Suprapubic skin (tissue), 4 donors: ENCODE measurements around a stretch of chr2.

GRCh38 chr2:46186878-46187691 lies 110.1 kb upstream of the EPAS1 start:
- PRO-cap, result no peak
- RAMPAGE, long total RNA, 4 experiments, result no peak in any of the 4 experiments

- PRO-cap, result no peak
- RAMPAGE, long total RNA, 4 experiments, result no peak in any of the 4 experiments
These were observed 72.4 kb upstream of the EPAS1 start for GRCh38 chr2:46224669-46225442.

DNA sequence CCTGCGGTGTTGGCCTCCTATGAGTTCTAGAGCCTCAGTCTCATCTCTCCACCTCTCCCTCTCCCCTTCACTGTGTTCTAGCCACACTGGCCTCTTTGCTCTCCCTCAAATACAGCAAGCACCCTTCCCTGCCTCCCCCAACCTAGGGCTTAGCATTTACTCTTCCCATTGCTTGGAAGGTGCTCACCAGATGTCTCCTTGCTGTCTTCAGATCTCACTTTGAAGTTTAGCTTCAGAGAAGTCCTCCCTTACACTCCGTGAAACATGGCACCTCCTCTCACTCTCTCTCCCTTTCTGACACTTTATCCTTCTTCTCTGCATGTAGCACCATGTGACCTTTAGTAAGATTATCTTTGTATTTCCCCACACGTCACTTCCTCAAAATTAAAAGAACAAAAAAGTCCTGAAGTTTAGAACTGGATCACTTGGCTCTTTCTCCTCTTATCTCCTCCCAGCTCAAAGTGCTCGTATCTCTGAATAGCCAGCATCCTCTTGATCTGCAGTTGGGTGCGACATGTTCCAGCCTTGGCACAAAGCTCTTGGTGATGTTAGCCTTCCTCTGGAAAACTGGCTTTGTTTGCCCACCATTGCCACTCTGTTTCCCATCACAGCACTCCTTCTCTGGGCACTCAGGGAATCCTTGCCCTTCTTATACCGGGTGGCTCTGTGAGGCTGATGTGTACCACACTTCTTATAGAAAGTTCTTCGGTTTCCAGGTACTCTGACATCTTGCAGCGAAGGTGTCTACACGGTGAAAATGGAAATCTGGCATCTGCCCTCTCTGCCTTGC lies 40.6 kb upstream of the EPAS1 start:
- PRO-cap, result no peak
- RAMPAGE, long total RNA, 4 experiments, result no peak in any of the 4 experiments

DNA sequence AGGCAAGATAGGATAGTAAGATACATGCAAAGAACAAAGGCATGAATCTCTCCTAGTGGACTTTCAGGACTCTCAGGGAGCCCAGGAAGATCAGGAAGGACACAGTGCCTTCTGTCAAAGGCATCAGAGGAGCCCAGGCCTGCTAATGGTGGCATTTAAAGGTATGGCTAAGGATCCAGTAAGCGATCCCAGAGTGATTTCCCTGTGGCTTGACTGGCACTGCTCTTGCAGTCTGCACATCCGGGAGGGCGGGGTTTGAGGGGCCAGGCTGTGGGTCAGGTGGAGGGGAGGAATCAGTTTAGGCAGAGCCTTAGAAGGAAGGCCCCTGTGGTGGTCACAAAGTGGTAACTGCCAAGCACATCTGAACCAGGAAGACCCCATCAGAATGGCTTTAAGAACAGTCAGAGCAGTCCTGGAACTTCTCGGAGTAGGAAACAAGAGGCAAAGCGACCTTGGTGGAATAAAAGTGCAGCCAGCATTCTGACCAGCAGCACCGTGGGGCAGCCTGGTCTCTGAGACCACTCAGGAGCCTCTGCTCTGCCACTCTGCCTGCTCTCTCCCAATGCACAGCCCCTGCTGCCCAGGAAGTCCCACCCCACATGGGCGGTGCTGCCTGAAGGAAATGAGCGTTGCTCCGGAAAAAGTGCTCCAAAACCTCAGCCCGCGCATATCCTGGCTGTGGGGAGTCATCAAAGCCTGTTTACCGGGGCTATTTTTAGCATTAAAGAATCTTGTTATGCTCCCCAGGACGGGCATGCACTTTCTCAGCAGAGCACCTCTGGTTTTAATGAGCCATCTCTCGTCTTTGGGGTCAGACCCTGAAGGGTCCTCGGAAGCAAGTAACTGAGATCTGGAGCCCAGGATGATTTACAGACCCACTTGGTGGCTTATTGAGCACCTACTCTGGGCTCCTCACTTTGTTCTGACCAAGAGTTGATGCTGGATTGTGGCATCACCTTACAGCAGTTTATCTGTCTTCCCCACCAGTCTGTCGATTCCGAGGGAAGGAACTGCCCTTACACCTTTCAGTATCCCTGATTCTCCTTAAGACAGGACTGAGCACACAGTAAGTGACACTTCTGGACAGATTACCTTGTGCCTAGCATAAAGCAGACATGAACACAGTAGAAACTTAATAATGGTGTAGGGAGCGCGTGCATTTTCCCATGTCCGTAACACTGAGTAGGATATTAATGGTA lies 54.5 kb downstream of the EPAS1 start:
- PRO-cap, result no peak
- RAMPAGE, long total RNA, 4 experiments, result no peak in any of the 4 experiments

DNA sequence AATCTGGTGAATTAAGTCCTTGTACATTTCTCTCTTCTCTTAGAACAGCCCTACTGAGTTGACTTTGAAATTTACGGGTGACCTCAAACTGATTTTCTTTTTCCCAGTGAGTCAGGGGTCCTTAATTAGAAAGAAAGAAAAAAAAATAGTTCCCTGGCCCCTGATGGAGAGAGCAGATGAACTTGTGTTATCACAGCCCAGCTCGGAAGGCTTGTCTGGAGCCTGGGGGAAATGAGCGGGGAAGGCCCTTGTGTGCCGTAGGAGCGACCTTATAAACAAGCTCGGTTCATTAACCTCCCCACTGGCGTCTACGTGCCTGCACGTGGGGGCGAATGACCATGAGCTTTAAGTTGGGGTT lies 69.4 kb downstream of the EPAS1 start:
- PRO-cap, result no peak
- RAMPAGE, long total RNA, 4 experiments, result no peak in any of the 4 experiments

GRCh38 chr2:46379968-46380878 lies 83.0 kb downstream of the EPAS1 start:
- PRO-cap, result no peak
- RAMPAGE, long total RNA, 4 experiments, result no peak in any of the 4 experiments

DNA sequence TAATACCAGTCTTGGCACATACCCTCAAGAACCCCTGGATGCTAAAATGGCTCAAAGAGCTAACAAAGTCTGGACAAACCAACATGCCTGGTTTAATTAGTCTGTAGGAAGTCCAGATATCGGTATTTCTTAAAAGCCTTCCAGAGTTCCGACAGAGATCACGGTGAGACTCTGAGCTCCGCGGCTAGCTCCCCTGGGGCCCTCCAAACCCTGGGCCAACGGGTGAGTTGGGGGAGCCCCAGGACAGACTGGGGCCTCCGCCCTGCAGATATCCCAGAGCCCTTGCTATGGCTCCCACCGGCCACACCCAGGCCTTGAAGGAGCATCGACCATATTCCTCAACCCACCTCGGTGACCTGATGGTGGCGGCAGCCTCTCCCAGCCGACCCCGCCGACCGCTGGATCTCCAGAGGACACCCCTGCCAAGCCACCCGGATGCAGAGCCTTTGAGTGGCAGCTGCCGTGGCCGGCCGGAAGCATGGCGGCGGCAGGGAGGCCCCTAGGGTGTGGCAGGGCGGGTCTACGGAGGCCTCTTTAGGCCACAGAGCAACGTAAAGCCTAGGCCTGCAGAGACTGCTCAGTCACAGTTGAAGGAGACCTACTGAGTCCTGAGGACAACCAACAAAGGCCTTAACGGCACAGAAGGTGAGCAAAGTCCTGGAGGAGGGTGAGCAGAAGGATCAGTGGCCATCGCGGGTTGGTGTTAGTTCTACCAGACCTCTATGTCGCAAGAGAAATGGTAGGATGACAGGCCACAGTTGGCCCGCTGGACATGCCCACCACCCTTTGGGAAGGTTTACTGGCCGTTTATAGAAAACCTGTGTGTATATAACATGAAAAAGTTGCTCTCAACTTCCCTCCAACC lies 113.4 kb upstream of the RHOQ start:
- PRO-cap, result no peak
- RAMPAGE, long total RNA, 4 experiments, result no peak in any of the 4 experiments

GRCh38 chr2:46461804-46462269 lies 80.5 kb upstream of the RHOQ start:
- PRO-cap, result no peak
- RAMPAGE, long total RNA, 4 experiments, result no peak in any of the 4 experiments

- PRO-cap, result no peak
- RAMPAGE, long total RNA, 4 experiments, result no peak in any of the 4 experiments
These were observed 35.6 kb upstream of the SOCS5 start for GRCh38 chr2:46663404-46663942.

DNA sequence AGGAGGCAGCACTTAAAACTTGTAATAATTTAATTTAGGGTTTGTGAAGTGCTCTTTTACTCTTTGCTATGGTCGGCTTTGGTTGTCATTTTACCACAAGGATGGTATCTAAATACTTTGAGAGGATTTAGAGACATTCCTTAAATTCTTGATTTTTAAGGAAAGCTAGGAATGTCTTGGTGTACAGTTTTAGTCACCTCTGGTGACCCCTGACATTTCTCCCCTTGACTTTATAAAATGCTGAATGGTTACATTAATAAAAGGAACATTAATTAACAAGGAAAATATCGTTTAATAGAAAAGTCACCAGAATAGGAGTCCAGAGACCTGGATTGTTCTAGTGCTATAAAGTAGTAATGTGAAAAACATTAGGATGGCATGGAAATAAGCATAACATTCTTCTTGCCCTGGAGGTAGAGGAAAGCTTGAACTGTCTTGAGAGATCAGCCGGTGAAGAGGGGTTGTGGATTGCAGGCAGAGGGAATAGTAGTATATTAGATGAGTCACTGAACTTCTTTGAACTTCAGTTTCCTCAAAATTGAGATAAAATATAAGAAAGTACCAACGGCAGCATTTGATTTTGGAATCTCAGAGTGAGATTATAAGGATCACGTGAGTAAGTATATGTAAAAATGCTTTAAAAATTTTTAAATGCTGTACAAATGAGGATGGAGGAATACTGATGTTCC lies 7.4 kb downstream of the SOCS5 start:
- PRO-cap, result no peak
- RAMPAGE, long total RNA, 4 experiments, result start-site peak on the plus strand in 1 of 4 experiments, centred at positions 112 to 498 of the sequence, 5 to 10 reads per replicate

DNA sequence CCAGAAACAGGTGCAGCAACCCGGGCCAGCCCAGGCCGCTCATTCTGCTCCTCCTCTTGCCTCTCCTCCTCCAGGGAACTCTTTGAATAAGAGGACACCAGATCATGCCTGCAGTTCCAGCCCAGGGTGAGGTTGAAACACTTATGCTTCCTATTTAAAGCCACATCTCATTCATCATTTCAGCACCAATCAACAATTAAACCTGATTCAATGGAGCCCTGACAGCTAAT lies 97.6 kb downstream of the MCFD2 start:
- PRO-cap, result no peak
- RAMPAGE, long total RNA, 4 experiments, result no peak in any of the 4 experiments

DNA sequence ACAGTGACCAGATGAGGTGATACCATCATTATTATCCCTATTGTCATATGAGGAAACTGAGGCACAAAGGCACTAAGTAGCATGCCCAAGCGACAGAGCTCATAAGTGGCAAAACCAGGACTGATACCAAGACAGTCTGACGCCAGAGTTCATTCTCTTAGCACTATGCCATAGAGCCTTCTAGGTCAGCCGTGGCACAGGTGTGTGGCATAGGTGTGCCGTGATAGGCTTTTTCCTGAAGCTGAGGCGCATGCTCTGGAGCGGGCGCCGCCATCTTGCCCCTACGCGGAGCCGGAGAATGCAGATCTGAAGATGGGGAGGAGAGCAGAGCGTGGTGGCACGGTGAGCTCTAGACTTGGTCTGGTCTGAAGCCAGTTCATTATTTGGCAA lies 16.6 kb downstream of the MCFD2 start:
- PRO-cap, result no peak
- RAMPAGE, long total RNA, 4 experiments, result no peak in any of the 4 experiments

GRCh38 chr2:46981525-46982318 lies 40.7 kb downstream of the TTC7A start:
- PRO-cap, result no peak
- RAMPAGE, long total RNA, 4 experiments, result no peak in any of the 4 experiments

DNA sequence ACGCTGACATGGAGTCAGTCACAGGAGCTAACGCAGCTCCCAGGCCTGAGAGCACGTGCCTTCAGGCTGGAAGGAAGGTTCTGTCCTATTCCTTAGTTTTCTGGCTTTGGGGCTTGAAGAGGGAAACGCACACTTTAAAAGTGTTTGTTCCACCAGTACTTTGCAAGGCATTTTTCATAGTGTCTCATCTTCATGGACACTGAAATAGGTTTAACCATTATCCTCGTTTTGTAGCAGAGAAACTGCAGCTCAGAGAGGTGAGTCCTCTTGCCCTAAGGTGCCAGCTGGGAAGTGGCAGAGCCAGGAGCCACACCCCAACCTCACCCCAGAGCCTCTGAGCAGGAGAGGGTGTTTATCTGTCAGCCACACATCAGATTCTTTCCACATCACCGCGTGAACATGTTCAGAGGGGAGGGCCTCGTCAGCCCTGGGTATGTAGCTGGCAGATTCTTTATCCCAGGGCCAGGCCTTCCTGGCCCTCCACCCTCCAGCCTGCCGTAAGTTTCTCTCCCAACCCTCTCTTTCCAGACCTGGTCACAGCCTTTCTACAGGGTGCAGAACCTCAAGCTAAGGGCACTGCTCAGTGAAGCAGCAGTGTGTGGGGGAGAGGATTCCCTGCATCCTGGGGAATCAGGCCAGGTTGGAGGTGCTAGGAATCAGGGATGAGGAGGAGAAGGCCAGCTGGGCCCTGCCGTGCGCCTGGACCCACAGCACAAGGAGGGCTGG lies 85.7 kb downstream of the TTC7A start:
- PRO-cap, result no peak
- RAMPAGE, long total RNA, 4 experiments, result no peak in any of the 4 experiments

DNA sequence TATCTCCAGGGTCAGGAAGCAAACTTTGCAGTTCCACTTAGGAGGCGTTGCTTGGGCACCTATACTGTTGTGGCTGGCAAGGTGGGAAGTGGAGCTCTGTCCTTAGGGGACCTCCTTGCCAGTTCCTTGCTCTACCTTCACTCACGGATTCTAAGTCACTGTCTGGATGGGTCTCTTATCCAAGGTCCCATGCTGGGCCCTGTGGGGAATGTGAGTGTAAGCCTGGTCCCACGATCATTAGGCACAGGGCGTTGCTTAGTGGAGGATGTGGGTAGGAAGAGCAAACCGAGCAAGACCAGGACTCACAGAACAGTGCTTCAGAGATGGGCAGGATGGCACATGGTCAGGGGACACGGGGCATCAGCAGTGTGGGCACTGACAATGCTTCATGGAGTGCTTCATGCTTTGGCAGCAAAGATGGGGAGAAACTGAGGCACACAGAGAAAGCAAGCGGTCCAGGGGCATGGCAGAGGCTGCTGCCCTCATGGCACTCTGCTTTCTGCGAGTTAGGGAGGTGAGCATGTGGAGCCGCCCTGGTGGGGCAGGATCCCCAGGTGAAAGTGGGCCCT lies 104.8 kb downstream of the TTC7A start:
- PRO-cap, result no peak
- RAMPAGE, long total RNA, 4 experiments, result no peak in any of the 4 experiments

GRCh38 chr2:47075295-47075877 lies 79.7 kb downstream of the STPG4 start:
- PRO-cap, result no peak
- RAMPAGE, long total RNA, 4 experiments, result no peak in any of the 4 experiments

DNA sequence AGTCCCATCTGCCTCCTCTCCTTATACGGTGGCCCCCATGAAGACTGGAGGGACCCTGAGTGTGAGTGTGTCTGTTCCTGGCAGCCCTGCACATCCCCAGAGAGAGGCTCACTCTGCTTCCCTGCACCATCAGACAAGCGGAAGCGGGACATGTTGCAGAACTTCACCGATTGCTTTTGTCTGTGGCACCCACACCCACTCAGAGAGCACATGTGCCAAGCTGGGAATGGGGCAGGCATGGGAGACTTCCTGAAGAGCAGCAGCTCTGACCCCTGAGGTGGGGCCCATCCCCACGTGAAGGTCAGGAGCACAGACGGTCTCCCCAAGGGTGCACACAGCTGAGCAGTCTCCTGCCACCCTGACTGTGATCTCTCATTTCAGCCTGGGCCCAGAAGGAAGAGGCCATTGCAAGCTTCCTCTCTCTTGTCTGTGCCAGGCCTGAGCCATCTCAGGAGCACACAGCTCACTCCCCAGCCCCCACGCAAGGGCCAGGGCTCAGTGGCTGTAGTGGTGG lies 75.4 kb downstream of the STPG4 start:
- PRO-cap, result no peak
- RAMPAGE, long total RNA, 4 experiments, result no peak in any of the 4 experiments

- PRO-cap, result no peak
- RAMPAGE, long total RNA, 4 experiments, result no peak in any of the 4 experiments
These were observed 5.1 kb upstream of the STPG4 start for GRCh38 chr2:47159724-47161064.

GRCh38 chr2:47271961-47273227 lies 96.1 kb upstream of the CALM2 start:
- PRO-cap, result no peak
- RAMPAGE, long total RNA, 4 experiments, result no peak in any of the 4 experiments

- PRO-cap, result no peak
- RAMPAGE, long total RNA, 4 experiments, result no peak in any of the 4 experiments
These were observed 68.5 kb upstream of the EPCAM start for GRCh38 chr2:47300647-47301049.